Metanephros (tissue), 2 donors: ENCODE data around the gene MUC20.

DNA sequence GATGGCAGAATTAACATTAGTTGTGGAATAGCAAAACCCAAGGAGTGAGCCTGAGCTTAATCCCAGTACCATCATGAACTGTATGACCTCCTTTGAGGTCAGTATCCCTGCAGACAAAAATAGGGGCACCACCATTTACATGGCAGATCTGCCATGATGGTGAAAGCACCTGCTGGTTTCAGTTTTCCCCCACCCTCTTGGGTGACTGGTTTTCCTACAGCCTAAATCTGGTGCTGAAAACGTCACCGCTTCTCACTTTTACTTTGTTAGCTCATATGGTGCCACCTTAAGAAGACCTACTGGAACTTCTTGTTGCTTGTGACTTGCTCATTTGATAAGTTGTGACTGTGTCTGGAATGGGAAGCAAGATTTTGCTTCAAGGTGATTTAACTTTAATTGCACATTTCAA lies 5.2 kb downstream of the PPP1R2 start:
- RAMPAGE, long total RNA, result no peak

DNA sequence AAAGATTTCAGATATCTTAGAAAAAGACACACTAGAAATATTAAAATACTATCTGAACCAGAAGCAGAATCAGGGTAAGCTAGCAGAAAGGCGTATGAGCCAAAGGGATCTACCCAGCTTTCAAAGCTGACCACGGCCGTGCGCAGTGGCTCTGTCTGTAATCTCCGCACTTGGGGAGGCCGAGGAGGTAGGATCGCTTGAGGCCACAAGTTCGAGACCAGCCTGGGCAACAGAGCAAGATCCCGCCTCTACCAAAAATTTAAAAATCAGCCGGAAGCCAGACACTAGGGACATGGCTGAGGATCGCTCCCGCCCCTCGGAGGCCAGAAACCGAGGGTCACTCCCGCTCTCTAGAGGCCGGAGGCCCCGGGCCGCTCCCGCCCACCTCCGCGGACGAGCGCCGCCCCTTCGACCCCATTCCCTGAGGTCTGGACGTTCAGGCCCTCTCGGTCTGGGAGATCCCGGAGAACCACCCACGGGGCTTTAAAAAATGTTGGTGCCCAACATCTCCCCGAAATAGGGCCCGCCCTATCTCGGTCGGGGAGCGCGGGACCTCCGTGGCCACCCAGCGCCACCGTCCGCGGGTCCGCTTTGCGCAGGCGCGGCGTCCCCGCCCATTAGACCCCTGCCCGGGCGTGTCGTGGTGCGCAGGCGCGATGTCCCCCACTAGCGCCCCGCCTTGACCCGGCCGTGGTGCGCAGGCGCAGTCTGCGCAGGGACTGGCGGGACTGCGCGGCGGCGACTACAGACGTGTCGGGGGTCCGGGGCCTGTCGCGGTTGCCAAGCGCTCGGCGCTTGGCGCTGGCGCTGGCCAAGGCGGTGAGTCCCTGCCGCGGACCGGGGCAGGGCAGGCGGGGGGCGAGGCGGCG lies 63.2 kb upstream of the MUC20 start:
- RAMPAGE, long total RNA, result no peak

DNA sequence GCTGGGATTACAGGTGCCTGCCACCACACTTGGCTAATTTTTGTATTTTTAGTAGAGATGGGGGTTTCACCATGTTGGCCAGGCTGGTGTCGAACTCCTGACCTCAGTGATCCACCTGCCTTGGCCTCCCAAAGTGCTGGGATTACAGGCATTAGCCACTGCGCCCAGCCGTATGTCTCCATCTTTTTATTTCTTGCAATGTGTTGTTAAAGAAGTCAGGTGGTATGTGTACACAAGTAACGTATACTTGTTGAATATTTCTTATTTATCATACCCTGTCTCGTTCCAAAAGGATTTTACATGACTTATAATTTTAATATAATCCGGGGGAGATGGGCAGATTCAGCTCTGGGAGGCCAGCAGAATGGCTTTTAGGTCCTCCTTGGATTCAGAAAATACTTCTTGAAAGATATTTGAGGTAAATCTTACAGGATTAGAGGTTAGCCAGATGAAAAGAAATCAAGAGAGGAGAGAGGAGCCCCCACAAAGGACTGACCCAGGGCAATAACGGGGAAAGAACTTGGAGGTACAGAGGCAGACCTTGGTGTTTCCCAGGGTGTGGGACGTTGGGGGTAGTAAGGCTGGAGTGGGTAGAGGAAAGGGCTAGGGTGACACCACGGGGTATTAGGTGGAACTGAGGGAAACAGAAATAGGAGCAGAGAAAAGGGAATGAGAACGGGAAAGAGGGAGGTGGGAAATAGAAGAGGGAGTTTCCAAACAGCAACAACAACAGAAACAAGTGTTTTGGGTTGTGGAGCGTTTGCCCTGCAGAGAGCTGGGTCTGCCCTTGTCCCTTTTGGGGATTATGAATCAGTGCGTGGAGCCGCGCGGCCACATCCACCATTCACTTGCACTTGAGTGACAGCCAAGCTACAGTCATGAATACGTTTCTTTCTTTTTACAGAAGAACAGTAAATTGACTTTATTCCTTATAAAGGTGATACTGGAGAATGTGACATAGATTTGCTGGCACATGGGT lies 27.0 kb upstream of the MUC20 start:
- RAMPAGE, long total RNA, result no peak

DNA sequence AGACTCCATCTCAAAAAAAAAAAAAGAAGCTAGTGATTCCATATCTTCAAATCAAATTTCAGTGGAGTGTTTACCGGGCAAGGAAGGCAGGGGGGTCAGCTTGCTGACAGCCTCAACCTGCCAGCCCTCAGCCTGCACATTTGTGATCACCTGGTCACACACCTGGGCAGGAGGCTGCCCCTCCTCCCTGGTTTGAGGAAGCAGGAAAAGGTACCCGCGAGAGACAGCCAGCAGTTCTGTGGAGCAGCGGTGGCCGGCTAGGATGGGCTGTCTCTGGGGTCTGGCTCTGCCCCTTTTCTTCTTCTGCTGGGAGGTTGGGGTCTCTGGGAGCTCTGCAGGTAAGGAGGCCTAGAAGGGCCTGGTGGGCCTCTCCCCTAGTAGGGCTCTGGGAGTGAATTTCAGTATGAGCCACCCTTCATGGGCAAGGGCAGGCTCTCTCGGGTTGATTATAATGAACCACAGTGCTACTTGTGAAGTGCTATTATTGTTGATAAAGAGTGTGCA lies at the start of gene MUC20:
MUC20 (plus strand) TSS at position 233 of the 504 bp plus-strand sequence.
- RAMPAGE, long total RNA, result no peak

- RAMPAGE, long total RNA, result no peak
Observed at GRCh38 chr3:195823981-195824413, 12.3 kb upstream of the MUC4 start.

DNA sequence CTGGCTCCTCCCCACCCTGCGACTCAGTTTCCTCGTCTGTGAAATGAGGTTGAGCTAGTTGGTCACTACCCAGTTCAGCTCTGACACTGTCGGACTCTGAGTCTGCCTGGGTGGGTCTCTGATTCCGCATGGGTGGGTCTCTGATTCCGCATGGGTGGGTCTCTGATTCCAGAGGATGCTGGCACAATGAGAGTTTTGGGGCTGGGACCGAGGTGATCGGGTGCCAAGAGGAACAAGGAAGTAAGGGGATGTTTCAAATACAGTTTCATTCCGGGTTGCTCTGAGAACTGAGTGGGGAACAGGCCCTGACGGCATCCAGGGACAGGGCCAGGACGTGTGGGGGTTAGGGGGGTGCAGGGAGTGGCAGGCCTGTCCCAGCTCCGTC lies 23.4 kb upstream of the MUC4 start:
- RAMPAGE, long total RNA, result no peak

DNA sequence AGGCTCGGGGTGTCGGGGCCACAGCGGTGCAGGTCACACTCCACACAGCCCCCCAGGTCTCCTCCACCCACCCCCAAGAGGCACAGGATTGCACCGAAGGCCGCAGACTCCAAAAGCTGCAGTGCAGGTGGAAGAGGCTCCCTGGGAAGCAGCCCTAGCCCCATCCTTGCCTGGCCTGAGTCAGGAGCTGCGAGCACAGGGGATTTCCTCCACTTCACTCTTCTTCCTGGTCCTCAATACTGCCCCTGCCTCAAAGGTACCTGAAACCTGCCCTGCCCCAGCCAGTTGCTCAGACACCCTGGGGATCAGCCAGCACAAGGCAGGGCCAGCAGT lies 31.1 kb downstream of the TNK2 start:
- RAMPAGE, long total RNA, result no peak

DNA sequence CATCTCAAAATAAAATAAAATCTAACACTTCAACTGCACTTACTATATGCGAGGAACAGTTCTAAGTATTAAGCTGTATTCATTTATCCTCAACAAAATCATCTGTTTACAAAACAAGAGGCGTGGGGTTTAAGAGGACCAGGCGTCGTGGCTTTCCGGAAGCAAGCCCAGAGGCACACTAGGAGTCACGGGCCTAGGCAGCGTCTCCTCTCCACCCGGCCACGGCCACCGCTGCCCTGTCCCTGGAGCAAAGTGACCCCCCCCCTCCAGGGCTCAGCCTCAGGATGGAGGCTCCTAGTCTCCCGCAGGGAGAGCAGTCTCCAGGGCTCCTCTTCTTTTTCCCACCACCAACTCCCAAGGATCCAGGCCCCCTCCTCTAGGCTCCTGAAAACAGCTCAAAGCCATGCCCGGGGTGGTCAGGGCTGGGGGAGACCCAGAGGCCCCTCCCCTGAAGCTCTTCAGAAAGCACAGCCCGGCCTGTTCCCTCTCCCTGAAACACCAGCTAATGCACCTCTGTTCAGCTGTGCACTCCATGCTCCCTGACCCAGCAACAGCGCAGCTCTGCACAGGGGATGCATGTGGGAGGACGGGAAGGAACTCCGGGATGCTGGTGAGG lies 16.8 kb downstream of the TNK2 start:
- RAMPAGE, long total RNA, result no peak

DNA sequence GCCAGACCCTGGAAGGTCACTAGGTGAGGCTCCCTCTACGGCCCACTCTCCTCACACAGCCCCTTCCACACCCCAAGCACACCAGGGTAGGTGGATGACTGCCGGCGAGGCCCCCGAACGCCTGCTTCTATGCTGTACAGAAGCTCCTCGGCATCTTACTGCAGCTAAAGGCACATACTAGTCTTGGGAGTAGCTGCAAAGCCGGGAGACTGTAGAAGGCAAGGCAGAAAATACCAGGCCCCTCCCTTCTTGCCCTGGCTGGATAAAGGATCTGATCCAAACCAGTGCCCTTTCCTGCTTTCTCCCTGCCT lies 12.0 kb downstream of the TNK2 start:
- RAMPAGE, long total RNA, result no peak

DNA sequence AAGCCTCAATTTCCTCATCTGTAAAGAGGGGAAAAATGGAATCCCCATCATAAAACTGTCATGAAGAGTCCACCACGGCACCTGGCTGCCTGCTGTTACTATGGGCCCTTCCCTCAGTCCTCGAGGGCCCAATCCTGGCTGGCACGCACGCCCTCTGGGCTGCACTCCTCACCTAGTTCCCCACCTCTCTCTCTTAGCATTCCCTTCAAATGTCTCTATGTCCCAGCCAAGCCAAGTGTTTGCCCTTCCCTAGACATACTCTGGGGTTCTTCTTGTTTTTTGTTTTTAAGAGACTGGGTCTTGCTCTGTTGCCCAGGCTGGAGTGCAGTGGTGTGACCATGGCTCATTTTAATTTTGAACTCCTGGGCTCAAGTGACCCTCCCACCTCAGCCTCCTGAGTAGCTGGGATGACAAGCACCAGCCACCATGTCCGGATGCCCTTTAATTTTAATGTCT lies 10.0 kb downstream of the TNK2 start:
- RAMPAGE, long total RNA, result no peak

DNA sequence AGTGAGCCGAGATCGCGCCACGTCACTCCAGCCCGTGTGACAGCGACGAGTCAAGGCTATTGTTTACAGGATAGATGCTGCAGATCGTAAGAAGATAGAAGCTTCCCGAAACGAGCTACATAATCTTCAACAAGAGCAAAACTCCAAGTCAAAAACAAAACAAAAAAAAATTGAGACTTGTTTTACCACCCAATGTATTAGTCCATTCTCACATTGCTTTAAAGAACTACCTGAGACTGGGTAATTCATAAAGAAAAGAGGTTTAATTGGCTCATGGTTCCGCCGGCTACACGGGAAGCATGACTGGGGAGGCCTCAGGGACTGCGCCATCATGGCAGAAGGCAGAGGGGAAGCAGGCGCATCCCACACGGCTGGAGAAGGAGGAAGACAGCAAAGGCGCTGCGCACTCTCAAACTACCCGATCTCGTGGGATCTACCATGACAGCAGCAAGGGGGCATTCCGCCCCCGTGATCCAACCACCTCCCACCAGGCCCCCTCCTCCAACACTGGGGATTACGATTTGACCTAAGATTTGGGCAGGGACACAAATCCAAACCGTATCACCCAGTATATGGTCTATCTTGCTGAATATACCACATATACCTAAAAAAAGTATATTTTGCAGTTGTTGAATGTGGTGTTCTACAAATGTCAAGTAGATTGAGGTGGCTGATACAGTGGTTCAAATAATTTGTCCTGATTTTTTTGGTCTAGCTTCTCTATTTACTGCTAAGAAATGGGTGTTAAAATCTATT lies 36.6 kb downstream of the TFRC start:
- RAMPAGE, long total RNA, result no peak

GRCh38 chr3:196057663-196058617 lies 23.9 kb downstream of the TFRC start:
- RAMPAGE, long total RNA, result no peak

- RAMPAGE, long total RNA, result no peak
Observed at GRCh38 chr3:196080401-196080901, 1.4 kb downstream of the TFRC start.

DNA sequence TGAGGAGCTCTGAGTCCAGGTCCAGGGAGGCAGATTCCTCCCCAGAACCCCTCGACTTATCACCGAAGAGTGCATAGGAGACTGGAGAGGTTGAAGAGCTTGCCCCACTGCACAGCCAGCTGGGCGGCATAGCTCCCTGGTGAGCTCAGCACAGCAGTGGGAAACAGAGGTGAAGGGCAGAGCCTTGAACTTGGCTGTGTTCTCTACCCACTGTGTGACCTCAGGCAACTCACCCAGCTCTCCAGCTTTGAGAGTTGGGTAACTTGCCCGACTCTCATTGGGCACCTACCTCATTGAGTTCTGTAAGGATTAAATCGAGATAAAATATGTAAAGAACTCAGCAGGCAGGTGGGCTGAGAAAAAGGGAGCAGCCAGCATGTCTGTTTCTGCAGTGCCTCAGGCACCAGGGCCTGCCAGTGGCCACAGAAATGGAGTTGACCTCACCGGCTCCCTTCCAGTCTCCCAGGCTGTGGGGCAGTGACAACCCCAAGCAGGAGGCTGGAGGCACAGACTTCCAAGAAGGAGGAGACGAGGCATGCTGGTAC lies 54.1 kb upstream of the TFRC start:
- RAMPAGE, long total RNA, result no peak

GRCh38 chr3:196138419-196138805 lies 56.5 kb upstream of the TFRC start:
- RAMPAGE, long total RNA, result no peak

DNA sequence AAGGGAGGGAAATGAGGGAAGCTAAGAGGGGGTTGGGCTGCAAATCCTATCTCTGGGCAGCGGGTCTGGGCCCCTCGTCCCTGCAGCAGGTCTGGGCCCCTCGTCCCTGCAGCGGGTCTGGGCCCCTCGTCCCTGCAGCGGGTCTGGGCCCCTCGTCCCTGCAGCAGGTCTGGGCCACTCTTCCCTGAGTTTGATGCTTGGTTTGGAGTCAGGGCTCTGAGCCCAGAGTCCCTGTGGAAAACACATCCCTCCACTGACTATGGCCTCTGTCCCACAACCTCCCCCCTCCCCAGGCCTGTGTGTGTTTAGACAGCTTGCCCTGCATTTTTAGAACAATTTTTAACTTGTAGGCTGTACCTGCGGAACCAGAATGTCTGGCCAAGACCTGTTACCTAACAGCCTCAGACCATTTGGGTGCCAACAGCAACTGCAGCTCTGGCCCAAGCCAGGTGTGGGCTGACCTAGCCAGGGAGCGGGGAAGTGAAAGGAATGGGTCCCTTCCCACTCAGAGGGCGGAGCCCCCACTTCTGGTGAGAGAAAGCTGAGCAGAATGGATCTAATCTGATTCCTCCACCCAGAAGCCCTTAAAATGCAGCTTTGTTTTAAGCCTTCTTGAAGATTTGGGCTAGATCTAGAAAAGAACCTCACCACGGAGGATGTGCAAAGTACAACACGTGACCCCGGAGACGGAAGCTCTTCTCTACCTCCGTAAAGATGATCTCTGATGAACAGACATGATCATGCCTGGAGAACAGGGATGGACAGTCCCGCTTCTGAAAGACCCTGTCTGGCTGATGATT lies 60.4 kb upstream of the TFRC start:
- RAMPAGE, long total RNA, result no peak

DNA sequence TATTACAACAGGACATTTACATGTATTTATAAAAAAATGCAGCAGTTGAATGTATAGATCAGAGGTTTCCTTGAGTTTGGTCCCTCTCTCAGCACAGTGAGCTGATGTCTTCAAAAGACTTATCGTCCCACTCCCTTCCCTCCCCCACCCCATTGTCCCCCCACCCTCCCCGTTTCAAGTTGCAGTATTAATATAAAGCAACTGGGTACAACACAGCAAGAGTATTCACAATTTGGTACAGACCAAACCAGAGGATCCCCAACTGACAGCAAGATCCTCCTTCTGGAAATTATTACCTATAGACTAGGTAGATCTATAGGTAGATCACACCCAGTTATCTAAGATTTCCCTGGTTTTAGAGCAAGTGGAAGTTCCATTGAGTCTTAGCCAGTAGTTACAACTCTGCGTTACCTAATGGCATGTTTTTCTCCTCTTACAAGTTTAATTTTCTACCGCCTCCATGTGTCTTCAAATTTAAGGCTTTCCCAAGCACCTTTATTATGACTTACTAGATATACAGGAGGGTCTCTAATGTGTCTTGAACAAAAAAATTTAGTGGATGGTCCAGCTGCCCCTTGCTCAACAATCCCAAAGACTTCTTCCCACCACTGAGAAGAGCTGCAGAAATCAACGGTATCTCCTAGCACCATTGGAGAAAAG lies 9.6 kb upstream of the TM4SF19 start:
- RAMPAGE, long total RNA, result no peak

GRCh38 chr3:196355493-196356221 lies 17.5 kb upstream of the TM4SF19 start:
- RAMPAGE, long total RNA, result no peak

- RAMPAGE, long total RNA, result no peak
Observed at GRCh38 chr3:196425820-196426300, 6.4 kb downstream of the UBXN7 start.

GRCh38 chr3:196501739-196501998 lies 1.9 kb downstream of the RNF168 start:
- RAMPAGE, long total RNA, result no peak